Aorta (tissue), 1 donor: ENCODE data around the gene UBE2QL1.

DNA sequence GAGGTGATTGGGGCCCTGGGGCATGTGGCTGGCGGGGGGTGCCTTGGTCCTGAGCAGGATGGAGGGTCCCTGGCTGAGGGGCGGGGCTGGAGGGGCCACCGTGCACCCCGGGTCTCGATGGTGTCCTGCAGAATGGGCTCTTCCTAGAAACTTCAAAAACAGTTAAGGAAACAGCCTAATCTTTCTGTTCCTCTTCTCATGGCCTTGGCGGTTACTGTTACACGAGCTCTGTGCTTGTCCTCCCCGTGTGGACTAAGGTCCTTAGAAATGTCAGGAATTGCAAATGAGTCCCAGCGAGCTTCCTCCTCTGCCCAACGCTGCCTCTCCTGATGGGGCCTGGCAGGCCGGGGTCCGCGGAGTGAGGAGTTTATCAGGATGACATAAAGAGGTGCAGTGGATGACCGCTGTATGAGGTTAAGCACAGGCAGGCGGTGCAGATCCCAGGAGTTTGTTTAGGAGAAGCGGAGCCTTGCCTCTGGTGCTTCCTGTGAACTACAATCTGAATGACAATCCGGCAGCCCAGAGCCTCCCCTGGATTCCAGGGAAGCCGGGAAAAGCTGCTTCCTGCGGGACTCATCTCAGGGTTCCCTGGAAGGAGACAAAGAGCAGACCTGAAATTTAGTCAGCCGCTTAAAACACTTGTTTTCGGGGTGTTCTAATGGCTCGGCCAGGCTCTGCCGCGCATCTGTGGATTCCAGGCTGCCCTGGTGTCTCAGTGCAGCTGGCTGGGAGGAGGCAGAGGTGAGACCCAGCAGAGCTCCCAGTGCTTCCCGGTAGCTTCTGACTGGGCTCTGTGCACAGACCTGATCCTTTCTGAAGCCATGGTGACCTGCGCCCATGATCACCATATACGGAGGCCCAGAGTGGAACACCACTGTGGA lies 69.7 kb upstream of the IRX4 start:
- PRO-cap = no peak

GRCh38 chr5:2278792-2279053 lies 396.0 kb upstream of the IRX4 start:
- PRO-cap = no peak

DNA sequence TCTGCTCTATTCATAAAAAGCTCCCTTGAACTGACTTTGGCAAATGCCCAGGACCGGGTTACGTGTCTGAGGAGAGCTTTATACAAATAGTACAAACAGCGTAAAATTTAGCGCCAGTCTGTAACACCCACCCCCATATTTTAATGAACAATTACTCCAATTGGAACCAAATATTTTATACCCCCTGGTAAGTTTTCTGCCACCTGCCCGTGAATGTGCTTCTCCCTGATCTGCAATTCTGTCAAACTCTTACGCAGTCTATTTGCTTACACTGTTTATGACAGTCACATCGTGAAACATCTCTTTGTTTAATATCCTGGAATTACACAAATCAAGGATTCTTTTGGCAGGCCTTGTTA lies 145.5 kb downstream of the IRX1 start:
- PRO-cap = no peak

DNA sequence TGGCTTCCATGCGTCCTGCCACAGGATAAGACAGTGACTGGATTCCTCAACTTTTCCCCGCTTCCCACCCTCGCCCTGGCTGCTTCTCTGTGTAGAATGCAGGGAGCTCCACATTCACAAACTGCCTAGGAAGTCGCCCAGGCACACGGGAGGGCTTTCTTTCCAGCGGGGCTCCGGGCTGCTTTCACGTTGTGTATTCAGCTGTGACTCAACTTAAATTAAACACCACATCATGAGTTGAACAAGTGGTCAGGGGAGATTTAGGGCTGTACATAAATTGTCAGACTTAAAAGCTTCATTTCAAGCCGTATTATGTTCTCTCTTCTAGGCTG lies 635.6 kb downstream of the IRX1 start:
- PRO-cap = no peak

- PRO-cap = no peak
Observed at GRCh38 chr5:5145942-5146402, 5.8 kb downstream of the ADAMTS16 start.

GRCh38 chr5:5271805-5272230 lies 131.7 kb downstream of the ADAMTS16 start:
- PRO-cap = no peak

GRCh38 chr5:5463071-5463686 lies 40.7 kb downstream of the ICE1 start:
- PRO-cap = no peak

GRCh38 chr5:5638146-5638542 lies 215.7 kb downstream of the ICE1 start:
- PRO-cap = no peak

GRCh38 chr5:6370338-6370764 lies 8.0 kb downstream of the MED10 start:
- PRO-cap = no peak

- PRO-cap = no peak
Observed at GRCh38 chr5:6448333-6448997, at the start of gene UBE2QL1. UBE2QL1 (plus strand) TSS chr5:6448859.

DNA sequence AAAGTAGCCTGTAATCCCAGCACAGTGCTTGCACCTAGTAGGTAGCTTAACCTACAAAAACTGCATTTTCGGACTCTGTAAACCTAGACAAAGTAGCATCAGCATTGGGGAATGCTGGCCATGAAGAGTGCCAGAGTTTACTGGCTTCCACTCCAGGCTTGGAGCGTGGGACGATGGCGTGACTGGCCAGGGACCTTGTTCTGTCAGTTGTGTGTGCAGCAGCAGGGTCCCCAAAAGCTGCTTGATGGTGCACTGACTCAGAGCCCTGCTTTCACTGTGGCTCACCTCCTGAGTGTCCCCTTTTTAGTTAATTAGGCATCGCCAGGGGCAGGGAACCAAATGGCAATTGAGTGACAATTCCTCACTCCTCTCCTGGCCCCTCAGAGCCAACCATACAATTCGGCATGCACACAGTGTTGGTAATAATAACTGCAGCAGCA lies 4.0 kb downstream of the UBE2QL1 start:
- PRO-cap = no peak

GRCh38 chr5:6599919-6600334 lies 32.9 kb downstream of the NSUN2 start:
- PRO-cap = no peak

GRCh38 chr5:6604380-6604829 lies 28.4 kb downstream of the NSUN2 start:
- PRO-cap = no peak

DNA sequence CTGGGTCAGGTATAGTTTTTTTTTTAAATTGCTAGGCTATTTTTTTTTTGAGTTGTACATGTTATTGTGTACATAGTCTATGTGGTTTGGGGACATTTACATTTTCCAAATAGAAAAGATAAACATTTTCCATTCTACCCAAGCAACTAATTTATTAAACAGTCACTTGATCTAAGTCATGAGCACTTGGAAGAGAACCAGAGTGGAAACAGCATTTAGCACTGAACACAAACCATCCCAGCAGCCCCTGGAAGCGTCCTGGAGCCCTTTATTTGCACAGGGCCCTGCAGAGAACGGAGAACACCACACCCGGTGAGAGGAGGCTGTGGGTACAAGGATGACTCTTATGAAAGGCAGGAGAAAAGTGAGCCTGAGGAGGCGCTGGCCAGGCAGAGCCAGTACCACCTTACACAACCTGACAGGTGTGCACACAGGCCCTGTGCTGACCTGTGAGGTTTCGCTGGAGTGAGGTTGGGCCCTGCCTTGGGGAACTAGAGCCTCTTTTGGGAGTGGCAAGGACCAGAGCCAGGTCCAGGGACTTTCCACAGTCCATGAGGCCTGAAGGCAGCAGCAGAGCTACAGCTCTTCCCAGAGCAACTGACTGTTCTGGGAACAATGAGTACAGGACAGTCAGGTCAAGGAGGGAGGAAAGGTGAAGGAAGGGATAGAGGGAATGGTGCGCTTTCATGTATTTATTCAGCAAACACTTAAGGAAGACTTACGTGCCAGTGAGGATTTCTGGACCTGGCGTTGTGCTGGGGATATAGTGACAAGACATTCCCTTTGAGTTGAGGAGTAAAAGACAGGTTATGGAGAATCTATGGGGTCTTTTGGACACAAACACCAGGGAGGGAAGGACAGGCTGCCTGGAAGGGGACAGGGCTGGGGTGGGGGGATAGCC lies 3.1 kb downstream of the SRD5A1 start:
- PRO-cap = no peak

- PRO-cap = no peak
Observed at GRCh38 chr5:6827815-6828347, 114.6 kb downstream of the TENT4A start.

DNA sequence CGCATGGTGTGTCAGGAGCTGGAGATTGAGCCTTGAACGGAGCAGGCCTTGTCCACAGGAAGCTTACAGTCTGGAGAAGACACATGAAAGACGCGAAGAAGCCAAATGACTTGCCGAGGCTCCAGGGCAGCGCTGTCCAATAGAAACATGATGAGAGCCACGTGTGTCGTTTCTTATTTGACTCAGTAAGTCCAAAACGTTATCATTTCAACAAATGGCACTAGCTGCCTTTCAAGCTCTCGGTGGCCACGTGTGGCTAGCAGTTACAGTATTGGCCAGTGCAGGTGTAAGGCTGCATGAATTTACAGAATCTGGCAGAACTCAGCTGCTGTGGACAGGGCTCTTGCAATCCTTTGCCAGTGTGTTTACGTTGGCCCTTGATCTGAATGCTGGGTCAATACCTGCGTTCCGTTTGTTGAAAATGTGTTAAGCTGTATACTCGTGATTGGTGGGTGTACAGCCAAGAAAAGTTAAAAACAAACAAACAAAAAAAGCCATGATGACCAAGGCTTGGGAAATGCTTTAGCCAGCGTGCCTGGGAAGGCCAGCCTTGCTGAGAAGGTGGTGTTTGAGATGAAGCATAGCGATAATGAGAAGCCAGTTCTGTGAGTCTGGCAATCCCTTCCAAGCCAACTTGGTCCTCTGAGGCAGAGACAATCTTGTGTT lies 601 bp upstream of the CFAP90 start:
- PRO-cap = no peak

- PRO-cap = no peak
Observed at GRCh38 chr5:9456391-9456911, 89.4 kb downstream of the SEMA5A start.

- PRO-cap = no peak
Observed at GRCh38 chr5:9515106-9515318, 30.9 kb downstream of the SEMA5A start.

DNA sequence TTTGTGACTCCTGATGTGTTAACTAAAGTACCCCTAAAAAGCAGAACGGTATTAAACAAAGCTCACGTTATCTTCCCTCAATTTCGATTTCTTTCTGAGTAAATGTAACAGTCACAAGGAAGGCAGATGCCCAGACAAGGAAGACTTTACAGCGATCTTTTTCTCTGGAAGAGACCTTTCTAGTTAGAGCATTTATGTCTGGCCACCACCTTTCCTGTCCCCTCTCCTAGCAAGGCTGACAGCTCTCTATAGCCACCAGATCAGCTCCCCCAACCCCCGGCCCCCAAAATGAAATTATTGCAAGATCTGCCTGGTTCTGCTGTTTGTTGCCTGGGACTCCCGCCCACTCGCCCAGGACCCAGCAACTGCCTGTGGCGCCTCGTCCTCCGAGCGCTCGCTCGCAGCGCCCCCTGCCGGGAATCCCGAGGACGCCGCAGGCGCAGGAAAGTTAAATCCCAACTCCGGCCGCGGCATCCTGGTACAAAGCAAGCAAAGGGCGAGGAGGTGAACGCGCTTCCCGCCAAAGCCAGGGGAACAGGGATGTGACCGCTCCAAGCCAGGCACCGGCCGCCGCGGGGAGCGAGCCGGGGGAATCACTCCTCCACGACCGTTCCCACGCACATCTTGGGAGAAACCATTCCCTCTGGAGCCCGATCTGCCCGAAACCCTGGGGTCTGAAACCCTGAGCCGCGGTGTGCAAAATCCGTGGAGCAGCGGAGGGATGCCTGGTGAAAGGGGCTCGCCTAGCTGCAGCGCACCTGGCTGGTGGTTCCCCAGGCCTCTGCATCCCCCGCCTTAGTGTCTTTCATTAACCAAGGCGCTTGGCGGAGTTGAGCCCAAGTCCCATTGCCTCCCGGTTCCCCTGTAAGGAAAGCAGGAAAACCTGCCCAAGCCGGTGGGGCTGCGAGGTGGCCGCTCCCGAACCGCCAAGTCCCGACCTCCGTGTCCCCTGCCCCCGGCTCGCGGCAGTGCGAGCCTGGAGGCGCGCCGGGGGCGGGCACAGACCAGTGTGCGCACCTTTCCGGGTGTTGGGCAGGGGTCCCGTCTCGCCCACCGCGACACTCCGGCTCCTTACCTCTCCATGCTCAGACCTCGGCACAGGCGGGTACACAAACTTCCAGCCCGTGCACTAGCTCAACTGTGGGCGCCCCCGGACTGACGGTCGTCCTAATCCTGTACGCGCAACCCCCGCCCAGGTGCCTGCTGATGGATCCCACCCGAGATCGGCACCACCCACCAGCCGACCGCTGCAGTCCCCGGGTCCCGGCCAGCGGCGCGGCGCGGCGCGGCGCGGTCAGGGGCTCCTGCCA lies 1.2 kb downstream of the SEMA5A start:
- PRO-cap = no peak

- PRO-cap = no peak
Observed at GRCh38 chr5:9553642-9554159, 7.8 kb upstream of the SEMA5A start.